GM23248 (cell line): ENCODE measurements around a stretch of chr11.

DNA sequence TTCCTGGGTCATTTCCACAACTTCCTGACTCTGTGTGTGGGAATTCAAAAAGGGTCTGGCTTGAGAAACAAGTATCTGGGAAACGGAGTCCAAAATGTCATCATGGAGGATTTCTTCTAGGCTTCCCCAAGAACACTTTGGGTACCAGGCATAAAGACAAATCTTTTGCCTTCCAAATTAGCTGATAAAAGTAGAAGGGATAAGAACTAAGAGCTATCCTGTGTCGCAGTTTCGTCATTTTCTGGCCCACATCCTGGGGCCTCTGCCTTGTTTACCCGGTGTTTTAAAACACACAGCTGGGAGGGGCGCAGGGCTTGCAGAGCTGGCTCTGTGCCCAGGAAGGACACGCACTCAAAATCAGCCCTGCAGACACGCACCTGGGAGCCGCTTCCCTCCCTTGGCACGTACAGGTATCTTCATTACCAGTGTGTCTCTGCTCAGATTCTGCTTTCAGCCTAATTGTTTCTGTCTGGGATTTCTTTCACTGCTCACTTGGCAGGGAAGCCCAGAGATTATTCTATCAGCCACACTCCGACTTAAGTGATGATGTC lies 38.2 kb downstream of the TMEM45B start:
- RAMPAGE, long total RNA = no peak

- RAMPAGE, long total RNA = no peak
Observed at GRCh38 chr11:129861710-129862311, 33.6 kb downstream of the NFRKB start.

GRCh38 chr11:129999418-129999830 lies 3.2 kb downstream of the PRDM10 start:
- RAMPAGE, long total RNA = no peak

DNA sequence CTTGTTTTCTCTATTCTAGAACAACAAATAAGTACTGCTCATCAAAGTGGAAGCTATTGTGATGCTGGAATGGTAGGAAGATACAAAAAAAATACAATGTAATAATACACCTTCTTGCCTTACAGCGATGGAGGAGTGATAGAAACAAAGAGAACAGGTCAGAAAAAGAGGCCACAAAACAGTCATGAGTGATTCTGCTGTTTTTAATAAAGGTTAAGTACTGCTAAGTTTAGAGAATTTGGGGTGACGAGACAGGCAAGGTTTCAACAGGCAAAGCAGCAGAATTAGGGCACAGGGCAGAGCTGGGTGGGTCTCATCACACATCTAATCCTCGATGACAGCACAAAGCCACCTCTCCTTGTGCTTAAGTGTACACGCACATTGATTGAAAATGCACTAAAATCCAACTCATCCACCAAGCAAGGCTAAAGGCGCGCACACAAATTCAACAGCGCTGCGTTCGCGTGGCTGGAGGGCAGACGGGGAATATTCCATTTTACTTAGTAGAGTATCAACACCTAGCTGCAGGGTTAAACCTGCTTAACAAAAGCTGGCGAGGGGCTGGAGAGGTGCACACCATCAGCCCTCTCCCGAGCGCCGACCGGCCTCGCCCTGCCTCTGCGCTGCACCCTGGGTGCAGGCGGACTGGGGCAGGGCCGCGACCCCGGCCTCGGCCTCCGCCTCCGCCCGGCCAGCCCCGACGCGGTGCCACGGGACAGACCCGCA lies 1.3 kb downstream of the PRDM10 start:
- RAMPAGE, long total RNA = no peak

- RAMPAGE, long total RNA = no peak
Observed at GRCh38 chr11:130089339-130090154, 19.9 kb downstream of the APLP2 start.

DNA sequence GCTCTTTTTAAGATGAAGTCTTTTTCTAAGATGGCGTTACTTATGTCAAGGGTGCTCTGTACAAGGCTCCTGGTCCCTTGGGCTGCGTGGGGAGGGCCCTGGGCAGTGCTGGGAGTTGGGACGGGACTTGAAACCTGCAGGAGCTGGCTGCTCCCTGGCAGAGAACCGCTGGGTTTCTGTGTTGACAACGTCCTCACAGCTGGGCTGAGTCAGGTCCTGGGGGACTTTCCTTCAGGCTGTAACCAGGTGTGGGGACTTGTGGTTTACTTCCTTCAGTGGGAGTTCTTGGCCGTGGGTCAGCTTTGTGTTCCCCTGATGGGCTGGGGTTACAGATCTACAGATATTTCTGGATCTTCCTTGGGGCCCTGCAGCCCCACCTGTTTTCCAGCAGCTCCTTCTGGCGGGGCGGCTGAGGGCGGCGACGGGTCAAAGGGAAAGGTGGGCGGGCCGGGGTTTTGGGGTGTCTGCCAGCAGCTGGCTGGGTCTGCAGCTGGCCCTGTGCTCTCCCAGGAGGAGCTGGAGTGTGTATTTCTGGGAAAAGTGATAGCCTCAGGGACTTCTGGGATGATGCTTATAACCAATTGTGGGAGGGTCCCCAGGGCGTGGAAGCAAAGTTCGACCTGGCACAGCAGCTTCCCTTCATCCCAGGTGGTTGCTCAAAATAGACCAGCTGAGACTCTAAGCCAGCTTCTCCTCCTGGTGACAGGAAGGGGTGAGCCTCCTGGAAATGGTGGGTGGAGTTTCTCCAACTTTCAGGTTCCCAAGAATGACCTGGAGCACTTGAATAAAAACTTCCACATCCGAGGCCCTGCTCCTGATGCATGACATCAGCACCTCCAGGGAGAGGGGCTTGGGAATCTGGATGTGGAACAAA lies 19.0 kb downstream of the ST14 start:
- RAMPAGE, long total RNA = no peak

DNA sequence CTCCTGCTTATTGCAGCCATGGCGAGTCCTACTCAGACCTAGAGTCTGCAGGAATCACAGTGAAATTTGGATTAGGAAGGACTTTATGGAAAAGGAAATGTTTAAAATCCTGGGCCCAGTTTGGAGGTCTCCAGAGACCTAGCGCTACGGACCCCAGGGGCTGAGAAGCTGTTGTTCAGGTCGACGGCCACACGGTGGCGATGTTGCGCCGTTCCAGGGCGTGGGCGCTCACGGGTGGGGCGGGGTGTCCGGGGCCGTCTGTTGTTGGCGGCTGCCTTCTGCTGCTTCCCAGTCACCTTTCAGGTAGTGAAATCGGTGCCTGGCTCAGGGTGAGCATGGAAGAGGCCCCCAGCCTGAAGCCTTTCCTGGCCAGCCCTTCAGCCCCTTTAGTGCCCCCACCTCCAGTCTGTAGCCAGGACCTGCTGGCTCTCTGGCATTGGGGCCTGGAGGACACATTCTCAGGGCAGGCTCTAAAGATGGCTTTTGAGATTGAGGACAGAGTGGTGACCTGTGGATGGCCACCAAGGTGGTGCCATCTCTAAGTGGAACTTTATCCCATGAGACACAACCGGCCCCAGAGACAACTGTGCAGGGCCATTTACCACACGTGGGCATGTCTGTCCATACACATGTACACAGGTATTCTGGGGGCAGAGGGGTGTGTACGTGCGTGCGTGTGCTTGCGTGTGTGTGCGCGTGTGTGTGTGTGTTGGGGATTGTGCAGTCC lies 53.6 kb downstream of the ST14 start:
- RAMPAGE, long total RNA = no peak

GRCh38 chr11:130231373-130232110 lies 72.0 kb downstream of the ST14 start:
- RAMPAGE, long total RNA = no peak

- RAMPAGE, long total RNA = no peak
Observed at GRCh38 chr11:130314974-130315143, 142 bp upstream of the ZBTB44 start.

DNA sequence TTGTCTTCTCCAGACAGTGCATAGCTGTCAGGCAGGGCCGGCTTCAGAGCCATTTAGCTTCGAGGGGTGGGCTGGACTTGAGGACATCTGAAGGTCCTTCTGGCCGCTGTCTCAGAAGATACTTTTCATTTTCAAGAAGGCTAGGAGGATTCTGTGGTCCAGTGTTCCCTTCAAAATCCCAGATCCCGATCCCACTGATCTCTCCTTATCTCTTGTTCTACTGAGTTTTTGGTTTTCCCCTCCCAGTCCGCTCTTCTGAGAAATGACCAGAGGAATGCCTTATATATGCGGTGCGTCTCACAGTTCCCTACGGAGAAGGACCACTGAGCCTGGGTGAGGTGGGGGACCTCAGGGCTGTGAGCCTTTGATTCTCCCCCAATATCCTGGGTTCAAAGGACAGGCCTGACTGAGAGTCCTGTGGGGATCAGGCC lies 7.0 kb downstream of the ADAMTS8 start:
- RAMPAGE, long total RNA = no peak

- RAMPAGE, long total RNA = no peak
Observed at GRCh38 chr11:130522050-130523153, 74.0 kb downstream of the ADAMTS15 start.

- RAMPAGE, long total RNA = no peak
Observed at GRCh38 chr11:130523547-130523982, 75.1 kb downstream of the ADAMTS15 start.

GRCh38 chr11:130583628-130583924 lies 135.1 kb downstream of the ADAMTS15 start:
- RAMPAGE, long total RNA = no peak

DNA sequence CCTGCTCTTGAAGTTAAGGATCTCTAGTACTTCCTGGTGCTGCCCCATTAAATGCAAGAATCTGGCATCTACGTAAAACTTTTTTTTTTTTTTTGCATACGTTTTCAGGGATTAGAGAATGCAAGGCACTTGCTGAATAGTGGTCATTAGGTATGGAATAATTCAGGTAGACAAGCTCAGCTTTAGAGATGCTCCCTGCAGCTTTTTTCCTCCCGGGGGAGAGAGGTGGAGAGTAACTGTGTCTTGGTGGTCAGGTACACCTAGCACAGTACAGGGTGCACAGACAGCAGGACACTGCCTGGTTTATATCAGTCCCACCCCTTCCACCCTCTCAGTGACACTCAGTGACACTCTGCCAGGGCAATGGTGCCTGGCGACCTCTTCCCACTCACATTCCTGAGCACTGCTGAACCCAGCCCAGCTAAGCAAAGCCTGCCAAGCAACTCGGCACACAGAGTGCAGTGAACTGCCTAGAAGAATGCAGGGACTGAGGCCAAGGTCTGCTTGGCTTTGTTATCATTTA lies 205.3 kb downstream of the ADAMTS15 start:
- RAMPAGE, long total RNA = no peak

- RAMPAGE, long total RNA = no peak
Observed at GRCh38 chr11:131047691-131048123, 131.4 kb upstream of the SNX19 start.

DNA sequence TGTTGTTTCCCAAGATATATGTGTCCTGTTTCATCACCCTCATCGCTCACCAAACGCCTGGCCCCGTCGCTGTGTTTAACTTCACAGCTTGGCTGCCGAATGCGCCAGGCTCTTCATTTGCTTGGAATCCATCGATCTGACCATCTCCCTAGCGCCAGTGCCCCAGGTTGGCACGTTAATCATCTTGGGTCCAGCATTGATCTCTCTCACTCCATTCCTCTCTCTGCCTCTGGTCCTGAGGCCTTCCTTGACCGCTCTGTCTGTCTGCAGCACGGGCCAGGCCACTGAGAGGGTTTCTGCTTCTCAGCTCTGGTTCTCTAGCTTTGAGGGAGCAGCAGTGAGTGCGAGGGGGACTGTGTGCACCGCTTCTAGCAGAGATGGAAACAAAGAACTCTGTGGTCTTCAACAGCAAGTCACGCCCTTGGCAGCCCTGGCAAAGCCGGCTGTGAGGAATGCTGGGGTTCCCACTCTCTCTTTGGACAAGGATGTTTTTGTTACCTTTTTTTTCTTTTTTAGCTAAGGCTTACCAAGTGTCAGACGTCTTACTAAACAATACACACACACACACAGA lies 292.9 kb downstream of the NTM start:
- RAMPAGE, long total RNA = no peak

DNA sequence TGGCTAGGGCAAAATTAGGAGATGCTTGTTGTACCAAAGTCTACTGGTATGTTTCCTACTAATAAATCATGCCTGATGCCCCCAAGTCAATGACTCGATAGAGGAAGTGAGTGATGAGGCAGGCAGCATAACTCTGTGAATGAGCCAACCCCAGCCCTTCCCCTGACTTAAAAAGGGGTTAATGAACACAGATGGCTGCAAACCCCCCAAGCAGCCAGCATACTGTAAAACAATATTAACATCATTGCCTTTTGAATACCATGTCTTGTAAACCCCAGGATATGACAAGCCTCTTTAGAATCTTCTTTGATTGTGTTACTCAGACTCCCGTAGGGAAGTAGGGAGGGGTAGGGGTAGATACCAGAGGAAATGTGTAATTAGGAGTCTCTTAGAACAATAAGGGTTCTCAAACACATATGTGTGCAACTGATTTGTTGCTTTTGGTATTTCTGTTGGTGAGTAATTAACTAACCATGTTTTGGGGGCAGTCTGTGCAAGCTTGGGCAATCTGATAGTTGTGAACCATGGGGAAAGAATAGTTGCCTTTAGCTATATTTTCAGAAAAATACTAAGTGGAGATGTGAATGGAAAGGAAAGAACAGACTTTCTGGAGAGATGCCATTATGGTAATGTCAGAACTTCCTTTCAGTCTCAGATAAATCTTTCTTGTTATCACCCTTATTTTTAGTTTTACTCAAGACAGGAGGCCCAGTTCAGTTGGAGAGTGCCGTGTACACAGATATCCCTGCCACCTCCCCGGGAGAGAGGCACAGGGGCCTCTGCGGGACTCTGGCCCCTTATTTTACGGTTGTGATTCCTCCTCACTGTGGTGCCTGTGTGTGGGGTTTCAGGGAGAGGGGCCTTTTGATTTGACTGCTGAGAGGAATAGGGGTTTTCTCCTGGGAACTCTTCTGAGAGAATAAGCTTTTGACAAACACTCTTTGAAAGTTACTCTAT lies 701.9 kb downstream of the NTM start:
- RAMPAGE, long total RNA = no peak

- RAMPAGE, long total RNA = no peak
Observed at GRCh38 chr11:132357676-132358309, 987.4 kb downstream of the NTM start.

DNA sequence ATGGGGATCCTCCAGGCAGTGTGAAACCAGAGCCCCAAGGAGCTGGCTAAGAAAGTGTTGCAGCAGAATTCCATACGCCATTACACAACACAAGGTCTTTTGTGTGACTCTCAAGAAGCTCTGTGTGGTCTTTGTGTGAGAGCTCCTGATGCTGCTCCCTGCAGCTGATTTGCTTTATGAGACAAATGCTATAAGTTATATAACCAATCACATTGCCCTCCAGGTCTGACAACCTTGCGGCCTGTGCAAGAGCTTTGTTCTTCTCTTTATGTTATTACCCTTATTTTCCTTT lies 617.6 kb downstream of the OPCML start:
- RAMPAGE, long total RNA = no peak

DNA sequence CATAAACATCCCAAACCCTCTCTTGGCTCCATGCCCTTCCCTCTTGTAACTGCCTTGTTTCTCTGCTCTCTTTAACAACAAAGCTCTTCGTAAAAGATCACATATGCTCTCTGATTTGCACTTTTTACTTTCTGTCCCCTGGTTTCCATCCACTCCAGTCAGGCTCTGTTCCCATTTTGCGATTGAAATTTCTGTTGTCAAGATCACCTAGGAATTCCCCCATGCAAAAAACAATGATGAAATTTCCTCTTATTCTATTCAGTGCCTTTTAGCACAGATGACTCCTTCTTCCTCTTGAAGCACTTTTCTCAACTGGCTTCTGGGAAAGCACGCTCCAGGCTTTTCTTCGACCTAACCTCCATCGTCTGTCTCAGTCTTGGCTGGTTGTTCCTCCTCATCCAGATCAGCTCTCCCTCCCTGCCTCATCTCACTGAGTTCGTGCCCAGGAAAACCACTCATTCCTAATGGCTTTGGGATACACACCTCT lies 478.9 kb downstream of the OPCML start:
- RAMPAGE, long total RNA = no peak